Thoracic aorta endothelial cell (primary cell): ENCODE measurements around the genes RETREG2 and STK16.

GRCh38 chr2:218782232-218782934 is 436 bp downstream of the CYP27A1 start:
- CAGE, long polyA plus RNA = no peak

DNA sequence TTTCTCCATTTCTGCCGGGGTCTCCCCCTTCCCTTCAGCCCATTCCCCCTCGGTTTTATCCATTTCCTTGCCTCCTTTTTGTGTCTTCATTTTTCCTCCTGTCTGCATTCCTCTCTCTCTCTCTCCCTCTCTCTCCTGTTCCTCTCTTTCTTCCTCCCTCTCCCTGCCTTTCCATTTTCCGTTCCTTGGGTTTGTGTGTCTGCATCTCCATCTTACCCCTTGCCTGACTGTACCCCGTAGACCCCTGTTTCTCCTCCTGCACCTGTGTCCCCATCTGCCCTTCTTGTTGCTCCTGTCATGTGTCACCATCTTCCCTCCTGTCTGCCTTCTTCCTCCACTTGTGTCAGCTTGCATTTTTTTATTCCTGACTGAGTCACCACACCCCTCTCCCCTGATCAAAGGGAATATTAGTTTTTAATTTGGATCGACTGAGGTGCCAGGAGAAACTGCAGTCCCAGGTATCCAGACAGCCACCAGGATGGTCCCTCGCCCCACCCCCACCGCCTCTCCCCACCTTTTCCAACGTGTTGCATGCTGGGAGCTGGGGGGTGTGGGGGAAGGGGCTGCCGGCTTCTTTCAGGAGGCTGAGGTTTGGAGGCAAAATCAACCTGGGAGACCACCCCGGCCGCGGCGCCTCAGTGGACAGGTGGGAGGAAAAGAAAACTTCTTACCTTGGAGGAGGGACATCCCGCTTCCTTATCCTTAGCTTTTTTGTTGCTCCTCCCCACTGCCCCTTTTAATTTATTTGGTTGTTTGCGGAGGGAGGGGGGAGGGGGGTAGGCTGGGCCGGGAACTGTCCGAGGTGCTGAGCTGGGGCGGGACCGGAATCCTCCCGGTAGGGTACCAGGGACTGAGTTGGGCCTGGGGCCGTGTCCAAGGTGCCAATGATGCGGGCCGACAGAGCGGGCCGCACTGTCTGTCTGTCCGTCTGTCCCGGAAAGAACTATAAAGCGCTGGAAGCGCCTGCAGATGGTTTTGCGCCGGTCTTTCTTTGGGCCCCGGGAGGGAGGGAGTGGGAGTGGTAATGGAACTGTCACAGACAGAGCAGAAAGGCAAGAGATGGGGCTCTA is 2.1 kb downstream of the CDK5R2 start:
- CAGE, long polyA plus RNA = no peak

DNA sequence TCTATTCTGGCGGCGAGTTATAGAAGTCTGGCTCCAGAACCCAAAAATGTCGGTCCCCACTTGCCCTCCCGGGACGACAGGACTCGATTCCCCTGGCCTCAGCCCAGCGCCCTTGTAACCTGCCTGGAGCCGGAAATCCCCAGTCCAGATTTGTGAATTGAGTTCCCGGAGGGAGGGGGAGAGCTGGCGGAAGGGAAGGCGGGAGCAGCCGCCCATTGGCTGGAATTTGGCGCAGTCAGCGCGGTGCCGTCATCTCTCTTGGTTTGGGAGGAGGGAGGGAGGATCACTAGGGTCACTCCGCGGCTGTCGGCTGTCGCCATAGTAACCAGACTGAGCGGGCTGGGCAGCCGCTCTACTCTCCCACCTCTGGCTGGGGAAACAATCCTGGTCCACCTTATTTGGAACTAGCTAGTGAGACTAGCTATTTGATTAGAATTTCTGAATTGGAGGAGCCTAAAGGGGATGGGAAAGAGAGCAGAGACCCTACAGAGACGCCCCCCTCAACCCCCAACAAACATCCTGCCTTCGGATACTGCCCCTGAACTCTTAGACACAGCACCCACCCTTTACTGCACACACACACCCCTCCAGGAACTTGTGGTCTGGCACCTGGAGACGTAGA is 3.8 kb downstream of the CDK5R2 start:
- CAGE, long polyA plus RNA = no peak

GRCh38 chr2:219127026-219127458 is 33.6 kb downstream of the NHEJ1 start:
- CAGE, long polyA plus RNA = no peak

- CAGE, long polyA plus RNA = no peak
Measured at GRCh38 chr2:219159653-219160128, 924 bp downstream of the NHEJ1 start.

- CAGE, long polyA plus RNA = no peak
Measured at GRCh38 chr2:219177982-219179001, at the start of gene RETREG2. Gene RETREG2, plus strand, starts transcription at chr2:219178275.

GRCh38 chr2:219216070-219216899 is 2.5 kb downstream of the ABCB6 start:
- CAGE, long polyA plus RNA = no peak

DNA sequence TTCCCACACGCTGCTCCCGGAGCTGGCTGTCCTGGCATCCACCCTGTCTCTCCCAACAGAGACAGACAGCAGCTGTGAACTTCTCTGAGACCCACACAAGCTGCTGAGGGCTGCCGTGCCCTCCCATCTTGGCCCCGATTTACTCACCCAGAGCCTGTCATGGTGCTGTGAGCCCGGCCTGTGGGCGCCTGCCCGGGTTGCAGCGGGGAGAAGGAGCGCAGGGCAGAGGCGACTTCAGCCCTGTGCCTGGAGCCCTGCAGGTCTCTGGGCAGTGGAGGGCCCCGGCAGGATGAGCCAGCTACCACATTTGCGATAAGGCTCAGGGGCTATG is 3.3 kb upstream of the ABCB6 start:
- CAGE, long polyA plus RNA = no peak

- CAGE, long polyA plus RNA = no peak
Measured at GRCh38 chr2:219245288-219246598, at the start of gene STK16. Gene STK16, plus strand, starts transcription at chr2:219245479.

DNA sequence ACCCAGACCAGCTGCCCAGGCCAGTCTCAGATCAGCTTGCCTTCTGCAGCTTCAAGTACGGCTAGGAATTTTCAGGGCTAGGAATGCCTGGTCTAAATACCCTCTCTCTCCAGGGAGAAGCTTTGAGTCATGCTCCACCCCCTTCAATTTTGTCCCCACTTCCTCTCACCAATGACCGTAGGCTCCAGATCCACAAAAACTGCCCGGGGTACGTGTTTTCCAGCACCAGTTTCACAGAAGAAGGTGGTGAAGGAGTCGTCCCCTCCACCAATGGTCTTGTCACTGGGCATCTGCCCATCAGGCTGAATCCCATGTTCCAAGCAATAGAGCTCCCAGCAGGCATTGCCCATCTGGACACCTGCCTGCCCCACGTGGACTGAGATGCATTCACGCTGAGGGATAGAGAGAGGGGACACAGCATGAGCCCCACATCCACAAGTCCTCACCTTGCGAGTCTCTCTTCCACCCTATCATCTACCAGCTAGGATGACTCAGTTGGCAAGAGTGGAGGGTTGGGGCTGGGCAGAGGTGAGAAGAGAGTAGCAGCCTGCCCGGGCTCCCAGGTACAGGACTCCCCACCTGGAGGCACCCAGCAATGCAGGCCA is 1.1 kb upstream of the TUBA4B start:
- CAGE, long polyA plus RNA = no peak

DNA sequence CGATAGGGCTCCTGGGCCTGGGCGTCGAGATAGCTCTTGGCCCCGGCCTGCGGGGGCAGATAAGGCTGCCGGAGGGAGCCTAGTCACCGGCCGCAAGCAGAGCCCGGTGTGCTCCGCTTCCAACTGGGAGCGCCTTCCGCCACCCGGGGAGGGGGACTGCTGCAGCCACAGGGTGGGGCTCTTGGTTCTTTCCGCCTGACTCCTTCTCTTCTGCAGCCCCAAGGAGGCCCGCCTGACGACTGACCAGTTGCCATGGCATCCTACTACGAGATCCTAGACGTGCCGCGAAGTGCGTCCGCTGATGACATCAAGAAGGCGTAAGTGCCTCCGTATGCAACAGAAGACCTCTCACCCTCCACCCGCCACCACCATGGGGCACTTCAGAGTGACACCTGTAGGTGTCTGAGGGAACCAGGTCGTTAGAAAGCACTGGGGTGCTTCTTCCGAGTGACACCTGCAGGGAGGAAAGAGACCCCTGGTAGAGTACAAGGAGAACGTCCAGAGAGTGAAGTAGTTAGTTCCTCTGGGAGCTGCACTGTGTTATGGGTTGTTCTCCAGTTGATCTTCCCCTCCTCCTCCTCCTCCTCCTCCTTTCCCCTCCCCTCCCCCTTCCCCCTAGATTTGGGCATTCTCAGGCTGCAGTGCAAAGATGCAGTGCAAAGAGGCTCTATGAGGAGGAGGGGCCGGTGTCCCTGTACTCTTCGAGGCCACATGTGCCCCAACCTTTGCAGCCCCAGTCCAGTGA is 588 bp downstream of the DNAJB2 start:
- CAGE, long polyA plus RNA = no peak

GRCh38 chr2:219441317-219441736 is 6.7 kb downstream of the SPEG start:
- CAGE, long polyA plus RNA = no peak

DNA sequence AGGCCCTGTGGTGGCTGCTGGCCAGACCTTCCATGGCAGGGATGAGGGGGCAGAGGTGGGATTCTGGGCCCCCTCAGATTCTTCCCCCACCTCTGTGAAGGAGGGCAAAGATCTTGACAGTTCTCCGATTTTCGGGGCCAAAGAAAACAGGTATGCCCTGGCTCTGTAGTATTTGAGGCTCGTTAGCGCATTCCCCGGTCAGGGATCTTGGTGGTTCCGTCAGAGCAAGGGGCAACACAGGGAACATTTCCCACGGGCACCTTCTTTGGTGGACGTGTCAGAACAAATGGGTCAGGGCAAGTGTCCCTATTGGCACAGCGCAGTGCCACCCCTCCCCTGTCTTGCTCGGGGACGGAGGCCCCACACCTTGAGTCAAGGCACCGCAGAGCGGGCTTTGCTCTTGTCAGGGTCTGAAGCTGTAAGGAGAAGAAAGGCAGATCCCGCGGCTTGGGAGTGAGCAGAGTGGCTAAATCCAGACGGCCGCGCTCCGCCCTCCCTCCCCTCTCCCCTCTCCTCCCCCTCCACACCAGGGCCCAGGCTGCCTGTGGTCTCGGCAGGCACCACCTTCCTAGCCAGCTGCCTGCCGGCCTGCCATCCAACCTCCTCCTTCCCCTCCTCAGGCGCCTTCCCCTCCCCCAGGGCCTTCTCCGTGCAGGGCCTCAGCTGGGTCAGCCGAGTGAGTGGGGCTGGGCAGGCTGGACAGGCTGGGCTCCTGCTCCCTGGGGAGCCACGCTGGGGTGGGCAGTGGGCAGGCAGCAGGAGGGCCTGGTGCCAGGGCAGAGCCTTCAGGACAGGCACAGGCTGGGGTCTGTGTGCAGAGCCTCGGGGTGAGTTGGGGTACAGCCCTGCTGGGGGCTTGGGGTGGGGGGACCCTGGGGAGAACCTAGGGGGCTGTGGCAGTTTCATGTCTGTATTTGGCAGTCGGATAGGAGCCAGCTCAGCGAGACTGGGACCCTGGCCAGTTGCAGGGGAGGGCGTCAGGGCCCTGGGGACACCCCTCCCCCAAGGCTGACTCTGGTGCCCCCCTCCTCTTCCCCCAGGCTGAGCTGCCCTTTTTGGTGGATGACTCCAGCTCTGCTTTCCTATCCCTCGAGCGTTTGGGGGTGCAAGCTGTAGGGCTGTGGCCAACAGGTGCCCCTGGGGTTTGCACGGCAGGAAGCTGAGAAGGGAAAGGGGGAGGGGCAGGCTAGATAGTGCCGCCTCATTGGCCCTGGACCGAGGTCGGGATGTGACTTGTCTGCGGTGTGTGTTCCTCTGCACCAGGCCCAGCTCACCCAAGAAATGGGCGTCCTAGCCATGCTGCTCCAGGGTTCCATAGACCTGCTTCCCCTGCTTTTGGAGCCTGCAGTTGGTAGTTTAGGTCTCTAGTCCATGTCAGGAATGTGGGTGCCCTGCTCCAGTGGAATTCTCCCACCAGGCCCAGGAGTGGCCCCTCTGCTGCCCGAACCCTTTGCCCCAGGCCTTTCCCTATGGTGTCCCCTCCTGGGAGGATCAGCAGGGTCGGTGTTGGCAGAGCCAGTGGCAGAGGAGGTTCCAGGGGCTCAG is 26.1 kb downstream of the SPEG start:
- CAGE, long polyA plus RNA = no peak

- CAGE, long polyA plus RNA = no peak
Measured at GRCh38 chr2:219541577-219542221, 1.9 kb downstream of the CHPF start.

DNA sequence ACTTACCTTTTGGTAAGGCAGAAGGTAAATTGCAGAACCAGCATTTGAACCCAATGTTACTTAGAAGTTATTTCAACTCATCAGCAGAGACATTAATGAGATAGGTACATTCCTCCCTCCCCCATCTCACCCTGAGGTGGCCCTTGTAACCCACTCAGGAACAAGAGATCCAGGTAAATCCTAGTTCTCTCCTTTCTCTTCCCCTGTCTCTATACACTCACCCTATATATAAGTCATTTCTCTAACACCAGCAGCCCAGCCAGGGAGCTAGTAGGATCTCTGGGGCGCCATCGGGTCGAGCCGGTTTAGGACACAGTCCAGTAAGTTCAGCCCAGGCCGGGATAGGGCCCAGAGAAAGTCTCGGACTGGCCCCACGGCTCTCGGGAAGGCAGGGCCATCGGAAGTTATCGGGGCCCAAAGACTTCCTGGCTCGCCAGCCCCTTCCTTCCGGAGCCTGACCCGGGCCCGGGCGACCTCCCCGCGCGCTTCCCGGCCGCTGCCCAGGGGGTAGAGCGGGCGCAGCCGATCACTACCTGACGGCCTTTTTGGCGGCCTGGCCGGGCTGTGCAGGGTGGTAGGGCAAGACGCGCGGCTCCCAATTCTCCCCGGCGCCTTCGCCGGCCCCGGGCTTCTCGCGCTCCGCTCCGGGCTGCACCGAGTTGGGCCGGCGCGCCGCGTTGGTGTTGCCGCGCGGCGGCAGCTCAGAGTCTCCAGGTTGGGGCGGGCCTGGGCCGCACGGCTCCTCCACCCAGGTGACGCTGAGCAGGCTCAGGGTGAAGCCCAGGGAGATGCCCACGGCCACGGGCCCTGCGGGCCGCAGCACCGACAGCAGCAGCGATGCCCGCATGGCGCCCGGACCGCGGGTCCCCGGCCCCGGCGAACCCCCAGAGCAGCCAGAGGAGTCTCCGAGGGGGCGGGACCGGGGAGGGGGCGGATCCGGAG is 646 bp downstream of the CHPF start:
- CAGE, long polyA plus RNA = no peak

DNA sequence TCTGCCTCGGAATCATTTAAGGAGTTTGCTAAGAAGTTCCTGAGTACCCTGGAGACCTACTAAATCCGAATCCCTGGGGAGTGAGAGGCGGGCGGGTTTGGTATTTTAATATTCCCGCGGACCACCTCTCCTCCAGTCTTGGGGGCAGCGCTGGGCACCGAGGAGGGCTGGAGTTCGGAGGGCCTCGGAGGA is 1.5 kb downstream of the OBSL1 start:
- CAGE, long polyA plus RNA = no peak

GRCh38 chr2:219596947-219597437 is 665 bp upstream of the STK11IP start:
- CAGE, long polyA plus RNA = no peak

GRCh38 chr2:219605240-219605931 is 7.7 kb downstream of the STK11IP start:
- CAGE, long polyA plus RNA = no peak

DNA sequence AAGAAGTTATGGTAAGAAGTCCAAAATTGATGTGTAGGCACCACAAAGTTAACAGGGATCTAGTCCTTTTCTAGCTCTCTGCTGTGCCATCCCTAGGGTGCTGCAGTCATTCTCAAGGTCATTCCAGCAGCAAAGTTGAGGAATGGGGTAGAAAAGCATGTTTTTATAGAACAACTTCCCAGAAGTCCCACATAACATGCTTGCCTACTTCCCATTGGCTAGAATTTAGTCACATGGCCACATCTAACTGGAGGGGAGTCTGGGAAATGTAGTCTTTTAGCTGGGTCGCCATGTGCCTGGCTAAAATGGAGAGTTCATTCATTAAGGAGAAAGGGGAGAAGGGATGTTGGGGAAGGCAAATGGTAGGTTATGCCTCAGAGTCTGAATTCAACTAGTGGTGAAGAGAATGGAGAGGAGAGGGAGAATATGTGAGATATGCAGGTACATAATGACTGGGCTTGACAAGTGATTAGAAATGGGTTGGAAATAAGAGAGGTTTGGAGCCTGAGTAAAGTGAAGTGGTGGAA is 85.7 kb downstream of the SLC4A3 start:
- CAGE, long polyA plus RNA = no peak

DNA sequence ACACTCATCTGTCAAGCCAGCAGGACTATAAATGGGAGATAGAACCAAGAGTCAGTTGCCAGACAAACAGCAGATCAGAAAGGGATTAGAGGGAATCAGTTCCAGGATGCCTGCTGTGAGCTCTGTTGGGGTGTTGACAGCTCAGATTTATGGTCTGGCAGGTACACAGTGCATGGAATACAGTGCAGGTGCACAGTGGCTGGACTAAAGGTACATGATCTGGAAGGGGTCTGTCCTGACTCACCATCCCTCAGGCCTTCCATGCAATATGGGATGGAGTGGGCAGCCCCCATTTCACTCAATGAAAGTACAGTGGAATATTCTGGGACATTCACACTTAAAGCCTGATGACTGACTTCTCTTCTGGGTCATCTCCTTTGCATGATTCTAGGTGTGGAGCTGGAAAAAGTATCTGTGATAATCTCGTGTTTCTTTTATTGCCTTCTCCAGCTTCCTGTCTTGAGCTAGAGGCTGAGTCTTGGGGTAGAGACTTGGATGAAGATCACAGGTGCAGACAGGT is 382.4 kb downstream of the SLC4A3 start:
- CAGE, long polyA plus RNA = no peak